Mucosa of descending colon (tissue), 1 donor: ENCODE data around the gene IL5RA.

DNA sequence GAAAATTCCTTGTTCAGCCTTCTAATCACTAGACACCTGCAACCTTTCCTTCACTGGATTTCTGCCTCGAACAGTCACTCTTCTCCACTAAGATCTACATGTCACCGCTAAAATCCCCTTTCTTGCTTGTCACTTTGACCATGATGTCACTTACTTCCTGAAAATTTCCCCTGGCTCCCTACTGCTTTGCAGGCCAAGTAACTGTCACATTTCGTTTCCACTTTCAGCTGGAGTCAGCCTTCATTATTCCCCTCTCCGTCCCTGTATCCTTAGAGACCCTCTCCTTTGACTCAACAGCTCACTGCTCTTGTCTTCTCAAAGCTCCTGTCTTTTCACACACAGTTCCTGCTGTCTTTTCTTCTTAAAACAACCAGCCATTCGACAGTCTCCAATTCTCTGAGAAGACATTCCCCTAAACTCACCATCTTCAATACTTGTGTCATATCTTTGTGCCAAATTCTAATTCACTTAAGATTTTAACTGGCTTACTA lies 15.9 kb downstream of the CHL1 start:
- PRO-cap: no peak

DNA sequence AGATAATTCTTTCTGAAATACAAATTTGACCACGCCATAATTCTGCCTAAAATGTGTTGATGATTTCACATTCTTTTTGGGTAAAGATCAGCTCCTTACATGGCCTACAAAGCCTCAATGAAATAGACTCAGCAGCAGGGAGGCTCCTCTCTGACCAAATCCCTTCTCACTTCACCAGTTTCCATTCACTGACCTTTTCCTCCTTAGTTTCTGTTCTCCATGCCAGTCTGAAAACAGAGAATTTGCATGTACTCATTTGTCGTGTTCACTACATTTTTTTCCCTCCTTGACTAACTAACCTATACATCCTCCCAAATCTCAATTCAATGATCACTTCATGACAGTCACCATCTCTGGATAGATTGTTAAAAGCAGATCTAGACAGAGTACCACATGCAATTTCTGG lies 77.3 kb downstream of the CHL1 start:
- PRO-cap: no peak

DNA sequence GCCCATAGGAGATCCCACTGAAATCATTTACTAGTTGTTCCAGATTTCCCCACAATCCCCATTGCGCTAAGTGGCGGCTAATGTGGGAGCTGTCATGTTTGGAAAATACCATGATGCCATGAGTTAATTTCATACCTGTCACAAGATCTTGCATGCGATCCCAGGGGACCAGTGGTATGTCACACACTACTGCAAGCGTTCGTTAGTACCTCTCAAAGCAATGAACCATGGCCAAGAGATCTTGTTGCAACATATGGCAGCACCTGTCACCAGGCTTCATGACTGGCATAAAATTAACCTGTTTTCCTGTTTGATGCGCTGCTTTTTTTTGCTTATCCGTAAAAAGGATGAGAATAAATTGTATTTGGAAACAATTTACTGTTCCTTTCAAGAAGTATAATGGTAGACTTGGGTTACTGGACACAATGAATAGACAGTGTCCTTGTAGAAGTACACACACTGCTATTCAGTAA lies 81.8 kb downstream of the CHL1 start:
- PRO-cap: no peak

DNA sequence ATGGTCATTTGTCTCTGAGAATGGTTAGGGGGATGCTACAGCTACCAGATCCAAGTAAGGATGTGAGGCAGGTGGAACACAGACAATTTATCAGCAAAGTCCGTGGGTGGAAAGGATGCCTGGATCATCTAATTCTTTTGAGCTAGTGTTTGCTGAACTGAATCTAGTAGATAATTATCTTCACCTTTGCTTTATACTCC lies 369.4 kb downstream of the CHL1 start:
- PRO-cap: unidirectional peak, plus-strand start at position 57 of the sequence

GRCh38 chr3:2134835-2135315 lies 36.2 kb downstream of the CNTN4 start:
- PRO-cap: no peak

GRCh38 chr3:3109678-3110782 lies at the start of gene IL5RA:
TSS of gene IL5RA (minus strand) at chr3:3110374.
- PRO-cap: no peak

- PRO-cap: no peak
These were observed 16.4 kb downstream of the CRBN start for GRCh38 chr3:3162867-3163636.

DNA sequence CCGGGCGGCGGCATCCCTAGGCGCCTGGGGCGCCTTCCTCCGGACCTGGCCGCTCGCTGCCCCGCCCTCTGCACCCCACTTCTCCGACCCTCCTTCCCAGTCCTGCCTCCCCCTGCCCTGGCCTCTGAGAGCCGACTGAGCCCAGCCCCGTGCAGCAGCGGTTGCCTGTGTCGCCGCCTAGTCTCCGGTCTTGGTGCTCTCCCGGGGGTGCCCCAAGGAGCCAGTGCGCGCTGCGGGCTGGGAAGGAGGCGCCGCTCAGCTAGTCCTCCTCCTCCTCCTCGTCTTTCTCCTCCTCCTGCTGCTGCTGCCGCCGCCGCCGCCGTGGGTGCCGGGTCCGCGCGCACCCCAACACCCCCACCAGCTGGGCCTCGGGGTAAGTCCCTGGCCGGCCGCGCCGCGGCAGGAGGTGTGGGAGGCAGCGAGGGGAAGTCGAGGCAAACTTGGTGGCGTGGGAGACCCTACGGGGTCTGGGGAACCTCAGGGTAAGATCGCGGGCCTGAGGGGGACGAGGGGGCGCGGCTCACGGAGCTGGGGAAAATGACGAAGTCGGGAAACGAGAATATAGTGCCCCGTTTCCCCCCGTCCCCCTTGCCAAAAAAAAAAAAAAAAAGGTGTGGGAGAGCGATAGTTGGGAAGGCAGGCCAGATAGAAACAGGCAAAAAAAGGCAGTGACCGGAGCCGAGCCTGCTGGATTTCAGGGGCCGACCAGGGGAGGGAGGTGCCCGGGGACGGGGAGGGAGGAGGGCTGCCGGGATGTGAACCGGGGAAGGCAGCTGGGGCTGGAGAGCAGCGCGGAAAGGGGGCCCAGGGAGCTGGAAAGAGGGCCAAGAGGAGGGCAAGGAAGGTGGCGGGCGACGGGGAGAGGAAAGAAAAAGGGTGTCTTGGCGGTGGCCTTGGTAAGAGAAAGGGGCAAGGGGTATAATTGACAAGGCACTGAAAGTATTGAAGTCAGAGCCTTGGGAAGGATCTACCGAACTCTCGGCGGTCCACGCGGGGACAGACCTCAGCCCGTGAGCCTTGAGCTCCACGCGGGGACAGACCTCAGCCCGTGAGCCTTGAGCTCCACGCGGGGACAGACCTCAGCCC lies 659 bp downstream of the LRRN1 start:
- PRO-cap: no peak

DNA sequence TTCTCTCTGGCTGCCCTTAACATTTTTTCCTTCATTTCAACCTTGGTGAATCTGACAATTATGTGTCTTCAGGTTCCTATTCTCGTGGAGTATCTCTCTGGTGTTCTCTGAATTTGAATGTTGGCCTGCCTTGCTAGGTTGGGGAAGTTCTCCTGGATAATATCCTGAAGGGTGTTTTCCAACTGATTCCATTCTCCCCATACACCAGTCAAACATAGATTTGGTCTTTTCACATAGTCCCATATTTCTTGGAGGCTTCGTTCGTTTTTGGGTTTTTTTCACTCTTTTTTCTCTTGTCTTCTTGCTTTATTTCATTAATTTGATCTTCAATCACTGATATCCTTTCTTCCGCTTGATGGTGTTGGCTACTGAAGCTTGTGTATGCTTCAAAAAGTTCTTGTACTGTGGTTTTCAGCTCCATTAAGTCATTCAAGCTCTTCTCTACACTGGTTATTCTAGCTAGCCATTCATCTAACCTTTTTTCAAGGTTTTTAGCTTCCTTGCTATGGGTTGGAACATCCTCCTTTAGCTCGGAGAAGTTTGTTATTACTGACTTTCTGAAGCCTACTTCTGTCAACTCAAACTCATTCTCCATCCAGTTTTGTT lies 58.4 kb upstream of the SETMAR start:
- PRO-cap: no peak

GRCh38 chr3:4306447-4306881 lies 3.3 kb downstream of the SETMAR start:
- PRO-cap: no peak

- PRO-cap: no peak
These were observed 48.3 kb downstream of the SETMAR start for GRCh38 chr3:4351378-4352043.

DNA sequence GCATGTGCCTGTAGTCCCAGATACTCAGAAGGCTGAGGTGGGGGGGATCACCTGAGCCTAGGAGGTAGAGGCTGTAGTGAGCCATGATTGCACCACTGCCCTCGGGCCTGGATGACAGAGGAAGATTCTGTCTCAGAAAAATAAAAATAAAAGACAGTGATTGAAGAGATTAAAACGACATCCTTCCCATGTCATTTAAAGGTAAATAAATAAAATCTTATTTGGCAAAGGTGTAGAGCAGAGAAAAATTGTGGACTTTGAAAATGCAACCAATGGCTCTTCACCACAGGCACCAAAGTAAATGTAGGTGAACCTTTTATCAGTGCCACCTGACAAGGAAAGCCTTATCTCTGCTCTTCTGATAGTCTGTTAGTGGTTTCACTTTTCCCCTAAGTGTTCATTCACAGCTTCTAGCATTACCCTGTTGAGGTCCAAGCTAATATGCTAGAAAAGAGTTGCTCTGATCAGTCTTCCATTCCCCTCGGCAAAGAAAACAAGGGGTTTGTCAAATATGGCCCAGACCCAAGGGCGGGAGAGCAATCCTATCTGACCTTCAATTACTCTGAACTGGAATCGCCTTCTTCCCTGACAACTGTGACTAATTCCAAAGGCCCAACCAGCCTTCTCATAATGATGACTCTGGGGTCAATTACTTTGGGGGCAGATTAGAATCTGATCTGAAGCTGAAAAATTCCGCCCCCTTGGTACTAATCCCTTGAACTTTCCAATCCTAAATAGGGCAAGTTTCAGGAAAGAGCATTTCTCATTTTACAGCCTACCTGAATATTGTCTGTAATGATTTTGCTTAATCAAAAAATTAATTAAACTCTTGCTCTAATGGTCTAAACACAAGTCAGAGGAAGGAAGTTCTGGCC lies 52.3 kb downstream of the SETMAR start:
- PRO-cap: no peak

DNA sequence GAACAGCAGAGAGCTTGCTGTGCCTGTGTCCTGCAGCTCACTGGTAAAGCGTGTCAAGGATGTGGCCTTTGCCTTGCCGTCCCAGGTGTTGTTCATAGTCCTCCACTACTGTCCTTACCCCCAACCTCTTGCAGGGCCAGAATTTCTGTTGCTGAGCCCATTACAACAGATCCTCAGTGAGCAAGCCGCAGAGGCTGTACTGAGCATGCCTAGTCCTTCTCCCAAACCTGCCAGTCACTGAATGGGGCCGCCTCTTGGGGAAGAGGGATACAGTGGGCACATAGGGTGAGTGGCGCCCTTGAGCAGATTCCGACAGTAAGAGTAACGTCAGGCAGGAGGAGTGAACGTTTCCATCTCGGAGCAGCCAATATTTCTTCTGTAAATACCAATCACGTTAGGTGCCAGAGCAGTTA lies 87.4 kb downstream of the ITPR1 start:
- PRO-cap: no peak

DNA sequence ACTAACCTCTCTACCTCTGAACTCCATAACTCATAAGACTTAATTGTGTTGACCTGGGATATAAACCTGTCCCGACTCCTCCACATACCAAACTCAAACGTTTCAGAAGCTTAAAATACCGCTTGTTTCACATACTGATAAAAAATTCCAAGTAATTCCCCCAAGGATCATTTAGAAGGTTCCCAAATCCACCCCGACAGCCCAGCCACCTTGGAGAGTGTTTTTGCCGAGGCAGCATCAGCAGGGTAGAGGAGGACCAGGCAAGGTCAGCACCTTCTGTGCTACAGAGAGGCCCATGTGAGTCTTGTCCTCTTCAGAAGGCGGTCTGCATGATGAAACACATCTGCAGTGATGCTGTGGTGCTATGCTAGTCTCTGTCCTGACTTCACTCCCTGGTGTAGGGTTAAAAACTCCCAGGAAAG lies 87.8 kb downstream of the ITPR1 start:
- PRO-cap: no peak

- PRO-cap: no peak
These were observed 220.8 kb downstream of the ITPR1 start for GRCh38 chr3:4713704-4714667.

DNA sequence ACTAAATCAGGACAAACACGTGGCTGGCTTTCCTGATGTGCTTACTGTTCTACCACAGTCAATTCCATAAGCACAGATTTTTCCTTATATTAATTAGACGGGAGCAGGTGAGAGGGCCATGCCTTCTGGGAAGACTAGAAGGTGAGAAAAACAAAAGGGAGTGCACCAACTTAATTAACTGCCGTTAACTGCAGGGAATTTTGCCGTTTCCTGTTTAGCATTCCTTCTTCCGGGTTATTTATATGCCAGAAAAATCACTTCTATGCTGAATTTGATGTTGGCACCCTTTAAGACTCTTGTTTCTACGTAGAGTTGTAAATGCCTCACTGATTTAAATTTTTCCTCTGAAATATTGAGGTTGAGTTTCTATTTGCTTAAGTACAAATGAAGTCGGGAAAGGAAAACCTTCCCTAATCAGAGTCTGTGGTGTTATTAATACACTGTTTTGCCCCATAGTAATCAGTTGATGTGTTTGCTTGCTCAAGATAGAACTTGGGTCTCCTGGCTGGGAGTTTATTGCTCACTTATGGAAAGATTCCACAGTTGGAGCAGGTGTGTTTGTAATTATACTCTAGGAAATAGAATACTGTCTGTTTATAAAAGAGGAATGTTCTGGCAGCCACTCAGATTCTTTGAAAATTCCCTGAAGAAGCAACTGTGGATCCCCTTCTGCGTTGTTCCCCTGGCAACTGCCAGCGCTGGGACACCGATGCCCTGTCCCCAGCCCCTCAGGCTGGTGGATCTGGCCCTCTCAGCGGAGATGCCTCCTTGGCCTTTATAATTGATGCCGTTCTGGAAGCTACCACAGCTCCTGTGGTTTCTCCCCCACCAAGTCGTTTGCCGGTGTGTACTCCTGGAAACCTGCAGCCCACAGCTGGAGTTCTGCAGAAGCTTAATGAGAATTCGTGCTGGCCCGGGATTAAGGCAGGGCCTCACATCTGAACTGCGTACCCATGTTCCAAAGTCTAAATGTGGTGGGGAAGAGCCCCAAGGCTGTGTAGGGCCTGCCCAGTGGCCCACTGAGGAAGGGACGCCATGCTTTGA lies 225.8 kb downstream of the ITPR1 start:
- PRO-cap: no peak

GRCh38 chr3:4723938-4724855 lies 231.0 kb downstream of the ITPR1 start:
- PRO-cap: no peak

DNA sequence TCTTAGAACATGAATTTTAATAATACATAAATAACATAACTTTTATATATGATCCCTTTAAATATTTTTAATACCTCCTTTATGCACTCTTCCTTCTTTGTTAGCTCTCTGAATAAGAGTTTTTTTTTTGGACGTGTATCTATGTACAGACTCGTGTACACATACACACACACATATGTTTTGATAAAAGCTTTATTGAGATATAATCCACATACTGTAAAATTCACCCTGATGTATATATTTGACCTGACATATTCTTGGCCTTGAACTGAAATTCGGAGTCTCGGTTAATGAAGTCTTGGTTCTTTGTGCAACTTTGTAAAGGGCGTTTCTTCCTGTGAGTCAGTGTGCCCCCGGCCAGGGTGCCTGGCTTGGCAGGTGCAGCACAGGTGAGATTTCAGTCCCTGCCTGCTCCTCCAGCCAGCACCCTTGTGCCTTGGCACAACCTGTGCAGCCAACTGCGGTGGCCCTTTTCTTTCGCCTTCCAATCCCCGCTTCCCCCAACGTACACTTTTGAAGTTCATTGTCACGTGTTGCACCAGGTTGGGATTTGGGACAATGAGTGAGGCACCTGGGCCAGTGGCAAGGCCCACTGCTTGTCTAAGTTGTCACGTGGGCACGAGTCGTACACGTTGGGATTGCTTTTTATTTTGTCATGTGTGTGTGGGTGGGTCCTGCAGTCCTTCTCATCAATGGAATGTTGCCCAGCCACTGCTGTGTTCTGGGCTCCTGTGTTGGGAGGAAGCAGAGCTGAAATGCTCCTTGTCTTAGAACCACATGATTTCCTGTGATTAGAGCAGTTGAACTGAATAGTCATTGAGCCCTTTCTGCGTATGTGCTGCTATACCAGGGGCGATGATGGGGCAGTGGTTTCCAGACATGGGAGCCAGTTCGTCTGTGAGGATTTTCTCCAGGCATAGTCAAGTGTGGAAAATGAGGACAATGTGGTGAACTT lies 242.9 kb upstream of the BHLHE40 start:
- PRO-cap: no peak

DNA sequence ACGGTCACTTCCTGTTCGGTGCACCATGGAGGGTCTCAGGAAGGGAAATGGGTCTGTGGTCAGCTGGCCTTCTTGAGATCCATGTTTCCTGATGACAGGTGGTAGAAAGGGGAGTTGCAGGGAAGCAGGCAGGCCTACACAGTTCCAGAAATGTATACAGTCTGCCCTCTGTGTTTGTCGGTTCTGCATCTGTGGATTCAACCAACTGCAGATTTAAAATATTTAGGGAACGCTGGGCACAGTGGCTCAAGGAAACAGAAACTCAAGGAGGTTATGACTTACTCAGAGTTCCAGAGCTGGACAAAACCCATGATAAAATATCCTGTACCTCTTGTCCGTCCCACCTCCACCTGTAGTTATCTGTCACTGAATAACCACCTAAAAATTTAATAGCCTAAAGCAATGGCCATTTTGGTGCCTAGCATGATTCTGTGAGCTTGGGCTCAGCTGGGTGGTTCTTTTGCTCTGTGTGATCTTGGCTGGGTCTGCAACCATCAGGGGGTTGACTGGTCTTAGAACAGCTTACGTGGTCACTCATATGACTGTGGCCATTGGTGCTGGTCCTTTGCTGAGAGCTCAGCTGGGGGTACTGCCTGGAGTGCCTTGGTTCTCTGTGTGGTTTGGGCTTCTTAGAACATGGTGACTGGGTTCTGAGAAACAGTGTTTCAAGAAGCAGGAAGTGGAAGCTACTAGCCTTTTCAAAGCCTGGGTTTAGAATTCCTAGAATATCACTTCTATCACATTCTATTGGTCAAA lies 239.8 kb upstream of the BHLHE40 start:
- PRO-cap: no peak

- PRO-cap: no peak
These were observed 227.5 kb upstream of the BHLHE40 start for GRCh38 chr3:4751707-4752102.